LNCaP clone FGC (cell line): Measurements from ENCODE around the gene CETP.

DNA sequence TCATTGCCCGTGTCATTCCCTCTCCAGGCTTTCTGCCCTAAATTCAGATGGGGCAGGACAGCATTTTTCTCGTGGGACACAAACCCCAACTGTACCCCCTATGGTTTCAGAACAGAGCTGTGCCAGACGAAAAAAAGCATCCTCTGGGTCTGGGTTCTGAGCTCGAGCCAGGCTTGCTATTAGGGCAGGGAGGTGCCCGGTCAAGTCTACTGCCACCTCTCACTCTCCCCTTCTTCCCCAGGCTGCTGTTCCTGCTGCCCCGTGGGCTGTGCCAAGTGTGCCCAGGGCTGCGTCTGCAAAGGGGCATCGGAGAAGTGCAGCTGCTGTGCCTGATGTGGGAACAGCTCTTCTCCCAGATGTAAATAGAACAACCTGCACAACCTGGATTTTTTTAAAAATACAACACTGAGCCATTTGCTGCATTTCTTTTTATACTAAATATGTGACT is 1.1 kb downstream of the MT1E start:
- RRBS, 2 experiments, result no CpG with 5 or more reads among the region's 8 CpGs

DNA sequence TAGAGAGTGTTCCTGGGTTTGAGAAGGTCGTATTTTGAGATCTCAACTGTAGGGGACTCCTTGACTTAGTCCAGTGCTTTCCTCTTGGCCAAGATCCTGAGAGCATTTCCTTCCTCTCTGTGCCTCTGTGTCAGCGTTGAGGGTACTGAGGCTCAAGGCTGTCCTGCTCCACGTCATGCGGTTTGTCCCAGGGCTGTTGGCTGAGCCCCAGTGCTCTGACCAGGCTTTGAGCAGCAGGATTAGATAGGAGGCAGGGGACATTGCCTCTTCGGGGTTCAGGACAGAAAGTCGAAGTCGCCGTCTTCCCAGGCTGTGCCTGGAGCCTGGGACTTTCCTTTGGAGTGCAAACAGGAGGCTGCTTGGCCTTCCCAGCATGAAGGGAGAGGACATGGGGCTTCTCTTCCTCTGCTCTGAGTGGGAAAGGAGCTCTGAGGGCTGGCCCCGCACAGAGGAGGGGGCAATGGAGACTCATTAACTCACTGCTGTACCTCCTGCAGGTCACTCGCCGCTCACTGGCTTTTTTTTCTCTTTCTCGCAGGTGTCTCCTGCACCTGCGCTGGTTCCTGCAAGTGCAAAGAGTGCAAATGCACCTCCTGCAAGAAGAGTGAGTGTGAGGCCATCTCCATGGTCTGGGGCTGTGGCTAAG is 501 bp downstream of the MT1F start:
- RRBS, 2 experiments, result no CpG with 5 or more reads among the region's 13 CpGs

GRCh38 chr16:56728915-56729334 is 1.0 kb upstream of the NUP93 start:
- RRBS, 2 experiments, result no CpG with 5 or more reads among the region's 5 CpGs

DNA sequence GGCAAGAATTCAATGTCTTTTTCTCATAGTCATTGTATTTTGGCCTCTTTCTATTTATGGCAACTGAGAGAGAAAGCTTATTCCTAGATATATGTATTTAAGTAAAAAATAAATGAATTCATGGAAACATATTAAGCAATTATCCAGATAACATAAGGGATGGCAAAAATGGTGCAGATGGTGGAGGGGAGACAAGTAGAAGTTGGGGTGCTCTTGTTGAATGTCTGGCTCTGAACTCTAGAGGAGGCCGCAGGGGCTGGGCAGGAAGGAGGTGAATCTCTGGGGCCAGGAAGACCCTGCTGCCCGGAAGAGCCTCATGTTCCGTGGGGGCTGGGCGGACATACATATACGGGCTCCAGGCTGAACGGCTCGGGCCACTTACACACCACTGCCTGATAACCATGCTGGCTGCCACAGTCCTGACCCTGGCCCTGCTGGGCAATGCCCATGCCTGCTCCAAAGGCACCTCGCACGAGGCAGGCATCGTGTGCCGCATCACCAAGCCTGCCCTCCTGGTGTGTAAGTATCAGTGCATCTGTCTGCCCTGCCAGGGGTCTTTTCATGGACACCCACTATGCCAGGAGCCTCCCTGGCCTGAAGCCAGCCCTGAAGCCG is at the start of gene CETP:
Gene CETP (plus strand): TSS at position 372 of the 615 bp plus-strand sequence.
- RRBS, 2 experiments, result no CpG with 5 or more reads among the region's 12 CpGs

- RRBS, 2 experiments, result no CpG with 5 or more reads among the region's 13 CpGs
Observed at GRCh38 chr16:56983269-56983955, 5.9 kb upstream of the NLRC5 start.

GRCh38 chr16:57003685-57004171 is 14.4 kb downstream of the NLRC5 start:
- RRBS, 2 experiments, result 93 to 98% methylated on average over 1 of the region's 10 CpGs

- RRBS, 2 experiments, result no CpG with 5 or more reads among the region's 8 CpGs
Observed at GRCh38 chr16:57042578-57043177, 49.7 kb upstream of the CPNE2 start.

- RRBS, 2 experiments, result no CpG with 5 or more reads among the region's 37 CpGs
Observed at GRCh38 chr16:57115236-57116447, 23.3 kb downstream of the CPNE2 start.

DNA sequence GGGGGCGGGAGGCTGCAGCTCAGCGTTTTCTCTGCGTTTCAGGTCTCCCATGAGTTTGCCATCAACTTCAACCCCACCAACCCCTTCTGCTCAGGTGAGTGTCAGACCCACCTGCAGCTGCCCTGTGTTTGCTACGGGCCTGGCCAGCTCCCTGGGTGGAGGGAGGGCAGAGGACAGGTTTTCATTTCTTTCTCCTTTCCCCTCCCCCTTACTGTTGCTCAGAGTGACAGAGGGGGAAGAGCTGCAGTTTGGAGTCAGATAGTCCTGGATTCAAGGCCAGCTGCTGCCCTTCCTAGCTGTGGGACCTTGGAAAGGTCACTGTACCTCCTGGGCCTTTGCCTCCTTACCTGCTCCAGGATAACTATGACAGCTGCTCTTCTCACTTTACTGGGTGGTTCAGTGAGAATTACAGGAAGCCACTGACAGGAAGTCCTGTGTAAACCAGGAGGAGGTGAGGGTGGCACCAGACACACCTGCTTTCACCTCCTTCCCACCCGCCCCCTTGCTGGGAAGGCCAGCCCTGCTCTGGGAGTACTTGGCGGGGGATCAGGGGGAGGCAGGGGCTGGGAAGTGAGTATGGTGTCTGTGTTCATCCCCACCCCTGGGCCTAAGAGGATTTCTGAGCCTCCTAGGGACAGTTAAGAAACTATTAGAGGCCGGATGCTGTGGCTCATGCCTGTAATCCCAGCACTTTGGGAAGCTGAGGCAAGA is 42.5 kb downstream of the CPNE2 start:
- RRBS, 2 experiments, result no CpG with 5 or more reads among the region's 7 CpGs

- RRBS, 2 experiments, result no CpG with 5 or more reads among the region's 14 CpGs
Observed at GRCh38 chr16:57265951-57266481, 18.5 kb downstream of the PLLP start.

- RRBS, 2 experiments, result no CpG with 5 or more reads among the region's 17 CpGs
Observed at GRCh38 chr16:57379224-57380009, 7.1 kb downstream of the CX3CL1 start.

GRCh38 chr16:57392621-57393238 is 11.8 kb upstream of the CCL17 start:
- RRBS, 2 experiments, result no CpG with 5 or more reads among the region's 4 CpGs

- RRBS, 2 experiments, result no CpG with 5 or more reads among the region's 10 CpGs
Observed at GRCh38 chr16:57470491-57471281, 8.2 kb downstream of the POLR2C start.

DNA sequence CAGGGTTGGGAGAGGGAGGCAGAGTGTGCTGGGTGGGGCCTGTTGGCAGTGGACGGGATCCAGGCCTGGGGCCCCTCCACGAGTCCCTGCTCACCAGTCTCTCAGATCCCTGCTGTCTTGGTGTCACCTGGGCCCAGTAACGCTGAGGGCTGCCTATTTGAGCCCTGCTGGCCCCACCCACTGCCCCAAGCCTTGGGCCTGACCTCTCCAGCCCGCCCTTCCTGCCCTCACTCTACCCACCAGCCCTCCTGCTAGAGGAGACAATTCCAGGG is 21.6 kb downstream of the CCDC102A start:
- RRBS, 2 experiments, result no CpG with 5 or more reads among the region's 4 CpGs

- RRBS, 2 experiments, result no CpG with 5 or more reads among the region's 6 CpGs
Observed at GRCh38 chr16:57544118-57544926, 1.9 kb downstream of the ADGRG5 start.

GRCh38 chr16:57592412-57593242 is 35.8 kb upstream of the ADGRG1 start:
- RRBS, 2 experiments, result no CpG with 5 or more reads among the region's 9 CpGs

DNA sequence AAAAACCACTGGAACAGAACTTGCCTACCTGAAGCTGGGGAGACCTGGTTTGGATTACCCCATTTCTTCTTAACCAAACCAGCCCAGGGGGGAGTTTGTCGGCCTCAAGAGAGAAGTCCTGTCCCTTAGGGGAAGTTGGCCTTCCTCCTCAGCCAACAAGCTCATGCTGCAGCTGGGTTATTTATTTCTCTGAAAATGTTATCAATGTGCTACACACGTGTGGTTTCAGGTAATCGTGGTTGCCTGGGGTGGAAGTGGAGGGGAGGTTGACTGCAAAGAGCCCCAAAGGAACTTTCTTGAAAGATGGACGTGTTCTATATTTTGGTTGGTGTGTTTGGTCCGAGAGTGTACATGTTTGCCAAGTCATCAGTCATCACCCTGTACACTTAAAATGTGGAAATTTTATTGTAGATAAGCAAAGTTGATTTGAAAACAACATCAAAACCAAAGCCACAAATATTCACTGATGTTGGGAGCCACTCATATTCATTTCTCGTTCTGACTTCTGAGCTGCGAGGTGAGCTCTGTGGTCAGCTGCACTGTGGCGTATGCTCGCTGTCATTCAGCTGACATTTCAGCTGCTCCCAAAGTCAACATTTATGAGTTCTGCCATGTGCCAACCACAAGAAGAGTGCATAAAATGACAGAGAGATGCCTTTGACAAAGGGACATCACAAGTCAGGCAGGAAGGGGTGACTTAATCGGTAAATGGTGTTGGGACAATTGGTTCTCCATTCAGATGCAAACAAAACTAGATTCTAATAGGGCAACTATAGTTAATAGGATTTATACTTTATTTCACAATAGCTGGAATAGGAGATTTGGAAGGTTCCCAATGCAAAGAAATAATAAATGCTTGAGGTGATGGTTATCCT is 26.5 kb upstream of the ADGRG1 start:
- RRBS, 2 experiments, result no CpG with 5 or more reads among the region's 10 CpGs

DNA sequence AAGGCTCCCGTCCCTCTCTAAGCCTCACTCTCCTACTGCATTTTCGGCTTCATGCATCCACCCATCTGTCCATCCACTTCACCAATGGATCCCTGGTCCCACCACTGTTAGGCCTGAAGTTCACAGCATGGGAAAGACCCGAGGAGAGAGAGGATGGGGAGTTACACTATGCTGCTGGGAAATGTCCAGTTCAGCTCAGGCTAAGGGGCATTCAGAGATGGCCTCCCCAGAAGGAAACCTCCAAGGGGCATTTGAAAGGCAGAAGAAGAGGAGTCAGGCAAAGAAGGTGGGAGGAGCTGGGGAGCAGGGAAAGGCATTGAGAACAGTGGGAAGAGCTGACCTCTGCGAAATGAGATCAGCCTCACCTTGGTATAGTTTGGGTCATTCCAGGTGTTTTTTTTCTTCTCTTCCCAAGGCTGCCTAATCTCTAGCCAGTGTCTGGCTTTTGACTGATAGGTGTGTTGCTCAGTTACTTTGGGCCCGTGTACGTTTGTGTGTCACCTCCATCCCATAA is 11.7 kb upstream of the DRC7 start:
- RRBS, 2 experiments, result no CpG with 5 or more reads among the region's 6 CpGs

DNA sequence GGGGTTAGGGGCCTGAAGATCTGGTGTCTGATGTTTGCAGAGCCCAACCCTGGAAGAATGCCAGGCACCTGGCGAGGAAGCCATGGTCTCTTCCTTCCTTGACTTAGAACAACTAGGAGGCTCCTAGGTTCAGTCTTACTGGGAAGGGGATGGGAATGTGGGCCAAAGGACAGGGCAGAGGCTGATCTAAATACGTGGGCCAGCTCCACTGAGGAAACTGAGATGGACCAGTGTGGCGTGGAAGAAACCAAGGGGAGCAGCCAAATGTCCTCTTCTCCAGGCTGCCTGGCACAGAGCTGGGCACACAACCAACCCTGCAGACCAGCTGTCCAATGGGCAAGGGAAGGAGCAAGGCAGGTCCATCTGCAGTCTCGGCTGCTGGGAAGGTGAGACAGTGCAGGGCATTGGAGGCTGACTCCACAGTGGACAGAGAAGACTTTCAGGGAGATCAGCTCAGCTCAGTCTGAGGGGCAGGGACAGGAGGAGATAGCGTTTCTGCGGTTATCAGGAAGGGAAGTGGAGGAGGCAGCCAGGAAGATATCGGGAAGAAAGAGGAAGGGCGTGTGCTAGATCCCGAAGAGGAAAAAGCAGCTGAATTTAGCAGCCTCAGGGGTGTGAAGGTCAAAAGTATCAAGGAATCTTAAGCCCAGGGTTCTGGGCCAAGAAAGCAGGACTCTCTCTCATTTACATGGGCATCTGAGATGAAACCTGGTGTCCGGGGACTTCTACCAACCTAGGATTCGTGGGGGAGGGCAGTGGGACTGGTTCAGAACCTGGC is 2.0 kb downstream of the KIFC3 start:
- RRBS, 2 experiments, result no CpG with 5 or more reads among the region's 11 CpGs

- RRBS, 2 experiments, result no CpG with 5 or more reads among the region's 7 CpGs
Observed at GRCh38 chr16:57916101-57916565, 54.8 kb downstream of the CNGB1 start.